Endodermal cell (in vitro differentiated cells): ENCODE data around the gene NACC1.

DNA sequence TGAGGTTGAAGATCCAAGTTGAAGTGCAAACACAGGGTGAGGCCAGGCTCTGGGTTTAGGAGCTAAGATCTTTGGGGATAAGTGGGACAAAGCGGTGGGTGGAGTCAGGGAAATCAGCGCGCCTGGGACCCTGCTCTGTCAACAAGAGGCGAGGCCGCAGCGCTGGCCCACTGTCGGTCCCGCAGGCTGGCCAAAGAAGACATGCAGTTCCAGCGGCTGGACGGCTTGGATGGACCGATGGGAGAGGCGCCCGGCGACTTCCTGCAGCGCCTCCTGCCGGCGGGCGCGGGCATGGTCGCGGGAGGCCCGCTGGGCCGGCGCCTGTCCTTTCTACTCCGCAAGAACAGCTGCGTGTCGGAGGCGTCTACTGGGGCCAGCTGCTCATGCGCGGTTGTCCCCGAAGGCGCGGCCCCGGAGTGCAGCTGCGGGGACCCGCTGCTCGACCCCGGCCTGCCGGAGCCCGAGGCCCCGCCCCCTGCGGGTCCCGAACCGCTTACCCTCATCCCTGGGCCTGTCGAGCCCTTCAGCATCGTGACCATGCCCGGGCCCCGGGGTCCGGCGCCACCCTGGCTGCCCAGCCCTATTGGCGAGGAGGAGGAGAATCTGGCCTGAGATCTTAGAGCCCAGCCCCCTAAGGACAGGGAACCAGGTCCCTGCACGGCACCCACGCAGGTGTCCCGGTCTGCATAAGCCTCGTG, 6.0 kb downstream of the BEST2 start:
- PRO-cap, result bidirectional peak, plus-strand start at position 204 of the sequence, minus-strand start outside the sequence

- PRO-cap, result no peak
Observed at GRCh38 chr19:12764815-12765400, 10.4 kb downstream of the HOOK2 start.

GRCh38 chr19:12778647-12779009, 3.3 kb upstream of the HOOK2 start:
- PRO-cap, result no peak

DNA sequence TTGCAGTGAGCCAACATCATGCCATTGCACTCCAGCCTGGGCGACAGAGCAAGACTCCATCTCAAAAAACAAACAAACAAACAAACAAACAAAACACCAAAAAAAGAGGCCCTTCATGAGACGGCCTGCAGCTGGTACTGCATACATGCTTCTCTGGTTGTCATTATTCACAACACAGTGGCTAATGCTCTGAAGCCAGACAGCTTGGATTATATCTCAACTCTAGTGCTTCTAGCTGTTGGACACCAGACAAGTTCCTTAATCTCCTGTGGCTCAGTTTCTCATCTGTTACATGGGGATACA, 3.3 kb upstream of the JUNB start:
- PRO-cap, result no peak

- PRO-cap, result no peak
Observed at GRCh38 chr19:12790638-12791164, 585 bp upstream of the JUNB start.

DNA sequence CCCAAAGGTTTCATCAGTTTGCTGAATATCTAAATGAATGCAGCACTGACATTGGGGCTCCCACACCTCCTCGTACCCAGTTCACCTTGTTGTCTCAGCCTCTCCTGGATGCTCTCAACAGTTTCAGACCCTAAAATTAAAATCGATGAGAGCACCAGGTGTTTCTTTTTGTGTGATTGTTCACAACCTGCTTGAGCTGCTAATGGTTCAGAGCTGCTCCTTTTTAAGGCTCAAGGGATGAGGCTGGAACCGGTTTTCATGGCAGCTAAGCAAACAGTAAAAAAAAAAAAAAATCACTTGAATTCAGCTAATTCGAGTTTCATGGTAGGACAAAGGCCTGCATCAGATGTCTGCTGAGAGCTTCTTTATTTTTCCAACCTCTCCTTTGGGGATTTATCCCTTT, 6.6 kb downstream of the SYCE2 start:
- PRO-cap, result no peak

DNA sequence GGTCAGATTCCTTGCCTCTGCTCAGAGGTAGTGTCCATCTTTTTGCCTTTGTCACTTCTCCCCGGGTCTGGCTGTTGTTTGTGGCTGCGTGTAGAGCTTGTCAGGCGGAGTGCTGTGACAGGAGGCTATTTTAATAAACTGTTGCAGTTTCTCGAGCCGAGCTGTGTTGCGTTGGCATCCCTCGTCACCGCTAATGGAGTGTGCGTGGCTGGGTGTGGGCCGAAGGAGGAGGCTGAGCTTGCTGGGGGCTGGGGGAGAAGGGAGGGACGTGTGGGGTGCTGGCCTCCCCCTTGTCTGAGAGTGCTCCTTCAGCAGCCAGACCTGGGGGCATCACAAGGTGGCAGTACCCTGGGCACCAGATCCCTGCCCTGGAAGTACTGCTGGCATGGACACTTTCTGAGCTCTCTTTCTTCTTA, 26.8 kb downstream of the NFIX start:
- PRO-cap, result no peak

DNA sequence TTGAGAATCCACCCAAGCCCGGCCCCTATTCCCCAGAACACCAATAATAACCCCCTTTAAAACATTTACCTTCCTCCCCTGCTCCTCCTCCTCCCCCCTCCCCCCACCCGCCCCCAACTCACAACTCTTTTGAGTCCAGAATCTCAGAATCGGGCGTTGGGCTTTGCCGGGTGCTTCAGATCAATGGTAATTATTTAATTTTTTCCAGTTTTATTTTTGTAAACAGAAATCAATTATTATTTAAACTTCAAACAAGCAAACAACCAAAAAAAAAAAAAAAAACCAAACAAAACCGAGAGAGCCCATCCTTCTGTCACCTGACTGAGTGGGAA, 28.5 kb downstream of the NFIX start:
- PRO-cap, result no peak

DNA sequence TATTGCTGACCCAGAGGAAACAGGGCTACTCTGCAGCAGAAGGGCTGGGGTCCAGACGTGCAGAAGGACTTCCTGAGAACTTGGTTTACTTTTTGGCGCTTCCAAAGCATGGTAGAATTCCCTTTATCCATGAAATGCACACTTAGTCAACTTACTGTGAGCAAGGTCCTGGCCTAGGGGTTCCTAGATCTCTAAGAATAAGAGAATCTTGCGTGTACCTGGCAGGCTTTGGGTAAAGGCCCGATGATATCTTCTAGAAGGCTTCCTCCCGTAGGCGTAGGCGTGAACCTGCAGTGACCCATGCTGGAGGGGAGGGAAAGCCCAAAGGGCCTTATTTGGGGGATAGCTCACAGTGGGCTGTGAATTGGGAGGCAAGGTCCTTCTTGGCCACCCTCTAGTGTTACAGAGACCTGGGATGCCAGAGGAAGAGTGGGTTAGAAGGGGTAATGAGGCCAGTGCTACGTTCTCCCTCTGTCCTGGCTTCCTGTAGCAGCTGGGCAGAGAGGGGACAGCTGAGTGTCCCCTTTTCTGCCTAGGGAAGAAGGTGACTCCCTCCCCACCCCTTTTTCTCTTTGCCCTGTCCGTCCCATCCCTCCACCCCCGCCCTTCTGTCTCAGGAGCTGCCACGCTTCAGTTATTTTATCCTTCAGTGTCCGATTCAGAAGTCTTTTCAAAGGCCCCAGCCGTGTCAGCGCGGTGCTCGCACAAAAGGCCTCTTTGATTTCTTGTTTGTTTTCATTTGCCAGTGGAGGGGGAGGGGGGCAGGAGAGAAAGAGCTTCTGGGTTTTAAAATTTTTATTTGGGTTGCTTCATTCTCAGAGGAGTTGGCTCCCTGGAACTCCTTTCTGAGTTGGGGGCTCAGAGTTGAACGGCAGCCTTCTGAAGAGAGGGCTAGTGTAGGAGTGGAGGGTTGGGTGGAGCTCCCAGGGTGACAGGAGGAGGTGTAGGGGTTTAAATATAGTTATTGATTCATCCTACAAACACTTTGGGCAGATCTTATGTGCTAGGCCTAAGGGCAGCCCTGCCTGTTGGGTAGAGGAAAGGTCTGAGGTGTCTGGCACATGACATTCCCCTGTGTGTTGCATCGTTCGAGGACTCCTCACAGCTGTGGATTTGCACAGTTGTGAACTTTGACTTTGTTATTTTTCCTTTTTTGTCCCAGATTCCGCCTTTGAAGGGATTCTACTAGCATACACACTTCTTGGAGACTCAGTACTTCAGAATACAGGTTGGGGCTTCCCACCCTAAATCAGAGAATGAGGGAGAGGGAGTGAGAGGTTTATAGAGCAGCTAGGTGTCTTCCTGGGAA, 36.6 kb downstream of the NFIX start:
- PRO-cap, result no peak

DNA sequence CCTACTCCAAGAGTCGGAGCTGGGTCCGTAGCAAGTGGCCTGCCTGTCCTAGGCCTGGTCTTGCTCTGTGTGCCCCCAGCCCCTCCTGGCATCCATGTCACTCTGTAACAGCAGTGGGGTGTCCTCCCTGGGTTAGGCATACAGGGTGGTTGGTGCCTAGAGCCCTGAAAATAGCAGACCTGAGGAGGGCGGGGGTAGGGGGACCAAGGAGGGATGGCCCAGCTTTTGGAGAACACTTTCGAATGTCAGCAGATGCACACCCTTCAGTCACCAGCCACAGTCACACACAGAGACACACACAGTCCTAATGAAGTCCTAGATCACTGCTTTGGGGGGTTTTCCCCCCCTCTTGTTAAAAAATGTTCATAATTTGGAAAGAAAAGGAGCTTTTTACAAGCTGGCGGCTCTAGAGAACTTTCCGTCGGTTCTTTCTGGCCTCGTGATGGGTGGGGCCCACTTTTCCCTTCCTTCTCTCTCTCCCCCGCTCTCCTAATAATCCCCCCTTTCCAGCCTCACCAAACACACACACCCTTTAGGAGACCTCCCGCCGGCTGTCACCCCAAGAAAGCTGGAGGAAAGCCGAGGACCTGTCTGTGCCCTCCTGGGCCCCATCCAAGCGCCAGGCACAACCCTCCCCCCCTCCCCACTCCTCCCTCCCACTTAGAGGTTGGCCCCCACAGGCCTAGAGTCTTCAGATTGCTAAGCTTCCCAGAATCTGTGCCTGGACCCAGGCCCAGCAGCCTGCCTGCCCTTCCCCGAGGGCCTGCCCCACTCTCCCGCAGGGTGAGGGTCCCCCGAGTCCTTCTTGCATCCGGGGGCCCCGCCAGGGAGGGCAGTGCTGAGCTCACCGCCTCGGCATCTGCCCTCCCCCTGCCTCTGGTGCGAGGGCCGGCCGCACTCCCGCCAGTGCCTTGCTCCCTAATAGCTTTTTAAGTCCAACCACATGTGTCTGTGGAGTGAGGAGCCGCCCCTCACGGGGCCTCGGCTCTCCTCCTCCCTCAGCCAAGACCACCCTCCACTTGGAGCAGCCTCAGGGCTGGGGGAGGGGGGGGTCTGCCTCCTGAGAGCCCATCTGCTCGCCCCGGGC, 47.7 kb downstream of the LYL1 start:
- PRO-cap, result unidirectional peak, plus-strand start at position 932 of the sequence

- PRO-cap, result bidirectional peak, plus-strand start at chr19:13118289, minus-strand start at chr19:13118091; bidirectional peak, plus-strand start at chr19:13118575, minus-strand start at chr19:13118573
Observed at GRCh38 chr19:13117841-13118660, at the start of gene NACC1. Gene NACC1, plus strand, starts transcription at chr19:13118264.

DNA sequence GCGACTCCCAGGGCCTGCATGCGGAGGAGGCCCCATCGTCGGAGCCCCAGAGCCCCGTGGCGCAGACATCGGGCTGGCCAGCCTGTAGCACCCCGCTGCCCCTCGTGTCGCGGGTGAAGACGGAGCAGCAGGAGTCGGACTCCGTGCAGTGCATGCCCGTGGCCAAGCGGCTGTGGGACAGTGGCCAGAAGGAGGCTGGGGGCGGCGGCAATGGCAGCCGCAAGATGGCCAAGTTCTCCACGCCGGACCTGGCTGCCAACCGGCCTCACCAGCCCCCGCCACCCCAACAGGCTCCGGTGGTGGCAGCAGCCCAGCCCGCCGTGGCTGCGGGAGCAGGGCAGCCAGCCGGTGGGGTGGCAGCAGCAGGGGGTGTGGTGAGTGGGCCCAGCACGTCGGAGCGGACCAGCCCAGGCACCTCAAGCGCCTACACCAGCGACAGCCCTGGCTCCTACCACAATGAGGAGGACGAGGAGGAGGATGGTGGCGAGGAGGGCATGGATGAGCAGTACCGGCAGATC, 14.5 kb downstream of the STX10 start:
- PRO-cap, result no peak

- PRO-cap, result no peak
Observed at GRCh38 chr19:13173789-13174096, 23.5 kb downstream of the IER2 start.

GRCh38 chr19:13812645-13813153, 17.5 kb downstream of the ZSWIM4 start:
- PRO-cap, result no peak

DNA sequence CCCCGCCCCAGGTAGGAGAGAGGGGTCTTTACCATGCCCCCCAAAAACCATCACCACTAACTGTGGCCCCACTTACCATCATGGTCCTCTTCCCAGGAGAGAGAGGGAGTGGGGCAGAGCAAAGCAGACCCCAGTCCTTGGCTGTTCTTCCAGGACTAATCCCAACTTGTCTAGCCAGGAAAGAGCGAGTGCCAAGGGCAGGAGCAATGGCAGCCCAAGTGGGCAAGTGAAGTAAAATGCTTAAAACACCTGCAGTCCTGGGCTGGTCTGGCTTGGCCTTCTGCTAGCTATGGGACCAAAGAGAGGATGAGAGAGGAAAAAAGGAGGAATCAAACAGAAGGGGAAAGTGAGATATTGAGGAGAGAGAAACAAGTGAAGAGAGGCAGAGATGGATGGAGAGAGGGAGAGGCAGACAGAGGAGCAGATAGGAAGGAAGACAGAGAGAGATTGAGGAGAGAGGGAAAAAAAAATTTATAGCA, 17.9 kb downstream of the ZSWIM4 start:
- PRO-cap, result no peak

GRCh38 chr19:13823335-13824144, 28.3 kb downstream of the ZSWIM4 start:
- PRO-cap, result no peak

GRCh38 chr19:13840327-13840998, 36.5 kb upstream of the NANOS3 start:
- PRO-cap, result no peak

GRCh38 chr19:13846567-13847641, 30.0 kb upstream of the NANOS3 start:
- PRO-cap, result bidirectional peak, plus-strand start at chr19:13846660, minus-strand start at chr19:13846529; bidirectional peak, plus-strand start at chr19:13846849, minus-strand start at chr19:13846796; bidirectional peak, plus-strand start at chr19:13847038, minus-strand start at chr19:13847076; bidirectional peak, plus-strand start at chr19:13847400, minus-strand start at chr19:13847241

DNA sequence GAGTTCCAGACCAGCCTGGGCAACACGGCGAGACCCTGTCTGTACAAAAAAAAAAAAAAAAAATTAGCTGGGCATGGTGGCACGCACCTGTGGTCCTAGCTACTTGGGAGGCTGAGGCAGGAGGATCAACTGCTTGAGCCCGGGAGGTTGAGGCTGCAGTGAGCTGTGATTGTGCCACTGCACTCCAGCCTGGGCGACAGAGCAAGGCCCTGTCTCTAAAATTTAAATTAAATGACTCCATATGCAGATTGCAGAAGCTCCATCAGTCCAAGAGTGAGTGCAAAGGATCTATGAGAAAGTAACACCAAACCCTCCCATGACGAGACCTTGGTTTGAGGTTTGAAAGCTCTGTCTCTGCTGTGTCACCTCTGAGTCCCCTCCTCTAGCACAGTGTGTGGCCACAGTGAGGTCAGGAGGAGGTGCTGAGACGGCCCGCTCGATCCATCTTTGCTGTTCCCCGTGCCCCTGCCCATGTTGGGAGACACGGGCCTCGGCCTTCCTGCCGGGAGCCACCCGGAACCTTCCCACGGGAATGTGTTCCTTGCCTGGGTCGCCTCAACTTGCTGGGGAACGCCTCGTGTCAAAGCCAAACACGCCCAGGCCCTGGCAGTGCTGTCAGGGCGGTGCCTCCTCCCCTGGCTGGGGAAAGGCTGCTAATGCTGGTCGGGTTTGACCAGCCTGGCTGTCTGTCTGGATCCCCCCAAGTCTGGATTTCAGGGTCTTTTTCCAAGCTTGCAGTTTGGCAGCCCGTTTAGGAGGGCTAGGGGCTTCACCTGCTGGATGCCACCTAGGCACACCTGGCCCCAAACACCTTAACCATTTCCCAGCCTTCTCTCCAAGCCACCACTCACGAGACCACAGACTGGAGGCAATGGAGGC, 10.1 kb downstream of the NANOS3 start:
- PRO-cap, result no peak

GRCh38 chr19:13934640-13935525, 3.3 kb downstream of the PODNL1 start:
- PRO-cap, result no peak